Measurements from ENCODE around the genes HBS1L and SLC35D3.

- PRO-cap, 3 experiments, result no peak in any of the 3 experiments
- RRBS, result no CpG with 5 or more reads among the region's 6 CpGs
Measured at GRCh38 chr6:135044649-135045205, 9.9 kb downstream of the HBS1L start.

- PRO-cap, 3 experiments, result peak in 3 of 3 experiments; most common plus-strand start chr6:135054570 (in 3); most common minus-strand start chr6:135054819 (in 3)
- RRBS, result under 1% methylated on average over 5 of the region's 55 CpGs
Measured at GRCh38 chr6:135053986-135055119, at the start of gene HBS1L. TSS of gene HBS1L (minus strand) at chr6:135054822.

GRCh38 chr6:135055120-135055767, 622 bp upstream of the HBS1L start:
- PRO-cap, 3 experiments, result no peak in any of the 3 experiments
- RRBS, result no CpG with 5 or more reads among the region's 20 CpGs

GRCh38 chr6:135110040-135110335, 55.4 kb upstream of the HBS1L start:
- PRO-cap, 3 experiments, result no peak in any of the 3 experiments
- RRBS, result no CpG with 5 or more reads among the region's 3 CpGs

DNA sequence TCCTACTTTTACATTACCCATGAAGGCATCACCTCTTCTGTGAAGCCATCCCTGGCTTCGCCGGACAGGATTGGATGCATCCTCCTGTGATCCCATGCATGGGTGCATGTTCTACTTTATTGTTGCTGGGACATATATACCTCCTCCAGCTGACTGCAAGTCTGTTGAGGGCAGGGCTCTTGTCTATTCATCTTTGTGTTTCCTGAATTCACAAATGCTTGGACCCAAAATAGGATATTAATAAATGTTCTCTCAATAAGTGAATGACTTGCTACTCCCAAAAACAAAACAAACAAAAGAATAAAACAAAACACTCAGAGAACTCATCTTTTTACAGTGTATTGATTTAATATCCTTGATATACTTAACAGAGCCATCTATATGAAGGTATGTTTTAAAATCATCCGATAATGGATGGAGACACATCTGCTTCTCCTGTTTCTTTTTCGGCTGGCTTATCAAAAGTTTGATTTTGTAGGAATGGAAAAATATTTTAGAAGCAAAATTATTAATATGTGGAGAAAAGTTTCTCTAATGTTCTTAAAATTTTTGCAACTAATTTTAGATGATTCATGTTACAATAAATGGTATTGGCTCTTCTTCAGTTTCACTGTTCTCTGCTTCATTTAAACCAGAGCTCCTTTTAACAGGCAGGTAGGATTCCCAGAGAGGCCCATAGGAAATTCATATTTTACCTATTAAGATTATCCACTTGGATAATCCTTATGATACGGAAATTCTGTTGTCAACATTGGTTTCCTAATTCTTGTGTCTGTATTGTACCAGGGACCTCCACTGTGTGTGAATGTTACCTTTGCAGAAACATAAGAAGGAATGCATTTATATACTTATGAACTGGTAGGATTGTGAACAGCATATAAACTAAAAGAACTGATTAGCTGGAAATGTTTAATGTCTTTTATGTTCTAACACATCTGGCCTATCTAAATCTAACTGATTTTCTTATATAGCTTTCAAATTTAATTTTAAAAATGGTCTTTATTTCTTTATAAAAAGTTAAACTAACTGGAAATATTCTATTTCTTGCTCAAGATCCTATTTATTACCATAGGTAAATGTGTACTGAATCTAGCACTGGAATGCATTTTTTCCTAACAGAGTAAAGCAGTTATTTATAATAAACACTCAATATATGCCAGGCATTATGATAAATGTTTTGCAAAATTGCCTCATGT, 5.6 kb downstream of the MYB start:
- PRO-cap, 3 experiments, result no peak in any of the 3 experiments
- RRBS, result no CpG with 5 or more reads among the region's 5 CpGs

- PRO-cap, 3 experiments, result no peak in any of the 3 experiments
- RRBS, result no CpG with 5 or more reads among the region's 2 CpGs
Measured at GRCh38 chr6:135811177-135811560, 40.3 kb upstream of the PDE7B start.

GRCh38 chr6:136069012-136069729, 180.9 kb downstream of the MTFR2 start:
- PRO-cap, 3 experiments, result no peak in any of the 3 experiments
- RRBS, result no CpG with 5 or more reads among the region's 3 CpGs

DNA sequence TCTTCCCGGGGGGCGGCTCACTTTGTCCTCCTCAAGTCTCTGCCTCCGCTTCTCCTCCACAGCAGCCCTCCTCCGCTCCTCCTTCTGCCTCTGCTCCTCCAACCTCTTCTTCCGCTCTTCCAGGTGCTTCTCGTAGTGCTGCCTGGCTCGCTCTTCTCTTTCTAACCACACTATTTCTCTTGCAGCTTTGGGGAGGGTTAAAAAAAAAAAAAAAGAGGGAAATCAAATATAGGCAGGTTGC, 99.6 kb upstream of the BCLAF1 start:
- PRO-cap, 3 experiments, result no peak in any of the 3 experiments
- RRBS, result no CpG with 5 or more reads among the region's 7 CpGs

DNA sequence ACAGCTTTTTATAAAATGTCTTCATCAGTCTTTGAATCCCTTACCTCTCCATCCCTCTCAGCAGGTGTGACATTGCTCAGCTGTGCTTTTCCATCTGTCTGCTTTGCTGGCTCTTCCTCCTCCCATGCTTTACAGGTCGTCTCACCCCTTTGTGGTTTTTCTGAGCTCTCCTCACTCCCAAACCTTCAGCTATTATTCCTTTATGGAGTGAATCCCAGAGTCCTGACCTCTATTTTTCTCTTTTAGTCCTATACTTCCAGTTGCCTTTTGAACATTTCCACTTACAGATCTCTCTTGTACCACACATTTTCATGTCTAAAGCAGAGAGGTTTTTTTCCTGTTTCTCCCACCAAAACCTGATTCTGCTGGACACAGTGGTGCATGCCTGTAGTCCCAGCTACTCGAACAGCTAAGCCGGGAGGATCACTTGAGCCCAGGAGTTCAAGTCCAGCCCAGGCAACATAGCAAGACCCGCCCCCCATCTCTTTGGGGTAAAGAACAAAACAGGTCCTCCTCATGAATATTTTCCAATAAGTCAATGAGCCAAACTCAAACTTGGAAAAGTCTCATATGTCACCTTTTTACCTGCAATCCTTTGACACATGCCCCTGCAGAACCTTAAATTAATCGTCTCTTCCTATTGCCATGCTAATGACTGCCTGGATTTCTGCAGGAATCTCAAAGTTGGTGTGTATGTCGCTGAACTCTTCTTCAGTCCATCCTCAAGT, 5.6 kb downstream of the MAP7 start:
- PRO-cap, 3 experiments, result no peak in any of the 3 experiments
- RRBS, result no CpG with 5 or more reads among the region's 6 CpGs

GRCh38 chr6:136601552-136602407, 51.6 kb upstream of the MAP7 start:
- PRO-cap, 3 experiments, result no peak in any of the 3 experiments
- RRBS, result no CpG with 5 or more reads among the region's 4 CpGs

- PRO-cap, 3 experiments, result no peak in any of the 3 experiments
- RRBS, result no CpG with 5 or more reads among the region's 11 CpGs
Measured at GRCh38 chr6:136720183-136720923, 71.9 kb downstream of the MAP3K5 start.

DNA sequence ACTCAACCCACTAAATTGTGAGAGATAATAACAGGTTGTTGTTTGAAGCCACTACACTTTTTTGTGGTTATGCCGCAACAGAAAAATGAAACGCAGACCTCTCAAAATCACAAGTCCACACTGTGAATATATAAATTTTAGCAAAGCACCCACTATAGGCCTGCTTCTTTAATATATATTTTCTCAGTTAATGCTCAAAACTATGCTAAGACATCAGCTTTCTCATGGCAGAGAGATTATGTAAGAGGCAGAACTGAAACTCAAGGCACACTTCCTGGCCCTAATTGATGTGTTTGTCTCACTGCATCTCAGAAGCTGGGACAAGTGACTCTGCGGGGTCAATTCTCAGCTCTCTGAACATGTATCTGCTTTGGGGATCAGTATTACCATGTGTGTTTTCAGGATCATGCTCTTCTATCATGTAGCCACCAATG, 27.7 kb downstream of the MAP3K5 start:
- PRO-cap, 3 experiments, result no peak in any of the 3 experiments
- RRBS, result no CpG with 5 or more reads among the region's 3 CpGs

- PRO-cap, 3 experiments, result no peak in any of the 3 experiments
- RRBS, result no CpG with 5 or more reads among the region's 9 CpGs
Measured at GRCh38 chr6:136783588-136784306, 8.5 kb downstream of the MAP3K5 start.

DNA sequence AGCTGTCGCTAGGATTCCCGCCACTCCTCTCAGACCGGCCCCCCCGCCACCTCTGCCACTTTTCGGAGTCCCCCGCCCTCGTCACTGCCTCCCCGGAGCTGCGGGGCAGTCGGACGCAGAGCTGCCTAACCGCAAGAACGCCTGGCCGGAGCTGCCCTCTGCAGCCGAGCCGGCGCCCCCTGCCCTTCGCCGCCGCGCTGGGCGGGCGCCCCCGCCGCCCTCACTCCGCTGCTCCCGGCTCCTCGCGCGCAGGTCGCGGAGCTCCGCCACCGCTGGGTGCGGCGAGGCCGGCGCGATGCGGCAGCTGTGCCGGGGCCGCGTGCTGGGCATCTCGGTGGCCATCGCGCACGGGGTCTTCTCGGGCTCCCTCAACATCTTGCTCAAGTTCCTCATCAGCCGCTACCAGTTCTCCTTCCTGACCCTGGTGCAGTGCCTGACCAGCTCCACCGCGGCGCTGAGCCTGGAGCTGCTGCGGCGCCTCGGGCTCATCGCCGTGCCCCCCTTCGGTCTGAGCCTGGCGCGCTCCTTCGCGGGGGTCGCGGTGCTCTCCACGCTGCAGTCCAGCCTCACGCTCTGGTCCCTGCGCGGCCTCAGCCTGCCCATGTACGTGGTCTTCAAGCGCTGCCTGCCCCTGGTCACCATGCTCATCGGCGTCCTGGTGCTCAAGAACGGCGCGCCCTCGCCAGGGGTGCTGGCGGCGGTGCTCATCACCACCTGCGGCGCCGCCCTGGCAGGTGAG, at the start of gene SLC35D3:
Gene SLC35D3 (plus strand): TSS at position 168 of the 739 bp plus-strand sequence.
- PRO-cap, 3 experiments, result no peak in any of the 3 experiments
- RRBS, result 3% methylated on average over 34 of the region's 81 CpGs

- PRO-cap, 3 experiments, result peak in 2 of 3 experiments; most common plus-strand start chr6:136989755 (in 2); most common minus-strand start chr6:136989587 (in 1)
- RRBS, result under 1% methylated on average over 4 of the region's 40 CpGs
Measured at GRCh38 chr6:136989118-136990193, 55.3 kb downstream of the IL20RA start.

- PRO-cap, 3 experiments, result no peak in any of the 3 experiments
- RRBS, result no CpG with 5 or more reads among the region's 4 CpGs
Measured at GRCh38 chr6:137699167-137699694, 167.8 kb upstream of the TNFAIP3 start.

DNA sequence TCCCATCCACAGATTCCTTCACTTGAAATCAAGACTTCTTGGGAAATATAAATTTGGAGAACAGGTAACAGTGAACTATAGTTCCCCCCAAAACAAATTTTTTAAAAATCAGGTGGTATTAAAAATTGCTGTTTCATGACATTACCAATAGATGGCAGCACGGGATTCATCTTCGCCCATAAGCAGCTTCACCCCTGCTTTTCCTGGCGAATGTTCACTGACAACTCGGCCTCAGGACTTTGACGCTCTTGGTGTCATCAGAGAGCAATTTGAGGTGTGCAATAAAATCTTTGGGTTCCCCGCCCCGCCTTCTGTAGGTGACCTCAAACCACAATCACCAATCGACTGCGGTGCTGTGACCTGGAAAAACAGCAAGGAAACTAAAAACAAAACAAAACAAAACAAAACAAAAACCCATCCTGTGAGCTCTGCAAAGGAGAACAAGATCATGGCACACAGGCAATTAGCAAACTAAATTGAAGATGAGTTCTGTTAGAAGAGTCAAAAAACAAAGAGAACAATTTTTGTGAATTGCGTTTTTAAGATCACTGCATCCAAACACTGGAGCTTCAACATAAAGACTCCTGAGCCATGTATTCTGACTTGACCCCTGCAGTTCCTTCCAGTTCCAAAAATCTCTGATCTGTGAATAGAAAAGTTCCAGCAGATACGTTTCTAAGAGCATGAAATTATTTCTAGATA, 159.0 kb upstream of the TNFAIP3 start:
- PRO-cap, 3 experiments, result no peak in any of the 3 experiments
- RRBS, result no CpG with 5 or more reads among the region's 11 CpGs

DNA sequence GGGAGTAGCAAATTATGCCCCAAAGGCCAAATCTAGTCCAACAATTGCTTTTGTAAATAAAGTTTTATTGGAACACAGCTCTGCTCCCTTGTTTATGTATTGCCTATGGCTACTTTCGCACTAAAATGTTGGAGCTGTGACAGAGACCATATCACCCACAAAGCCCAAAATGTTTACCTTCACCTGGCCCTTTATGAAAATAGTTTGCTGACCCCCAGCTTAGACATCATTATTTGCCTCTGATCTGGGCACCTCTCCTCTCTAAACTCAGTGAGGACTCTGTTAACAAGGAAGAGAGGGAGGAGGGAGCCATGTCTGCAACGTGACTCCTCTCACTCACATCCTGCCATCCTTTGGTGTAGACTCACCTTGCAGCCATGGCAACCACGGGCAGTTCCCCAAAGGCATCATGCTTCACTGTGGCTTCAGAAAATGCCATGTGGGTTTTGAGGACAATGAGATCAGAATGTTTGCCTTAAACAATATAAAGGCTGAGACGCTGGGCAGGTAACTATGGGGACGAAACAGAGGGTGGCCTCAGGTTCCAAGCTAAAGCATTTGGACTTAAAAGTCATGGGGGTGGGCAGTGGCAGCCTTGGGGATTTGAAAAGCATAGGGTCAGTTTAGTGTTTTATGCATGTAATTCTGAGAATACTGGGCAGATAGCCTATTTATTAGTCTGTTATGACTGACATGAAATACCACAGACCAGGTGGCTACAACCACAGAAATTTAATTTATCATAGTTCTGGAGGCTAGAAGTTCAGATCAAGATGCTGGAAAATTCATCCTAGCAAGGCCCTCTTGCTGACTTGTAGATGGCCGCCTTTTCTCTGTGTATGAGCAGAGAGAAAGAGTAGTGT, 149.6 kb upstream of the TNFAIP3 start:
- PRO-cap, 3 experiments, result no peak in any of the 3 experiments
- RRBS, result no CpG with 5 or more reads among the region's 6 CpGs

- PRO-cap, 3 experiments, result no peak in any of the 3 experiments
- RRBS, result no CpG with 5 or more reads among the region's 4 CpGs
Measured at GRCh38 chr6:137723019-137723621, 143.9 kb upstream of the TNFAIP3 start.

GRCh38 chr6:137874750-137875011, 7.6 kb downstream of the TNFAIP3 start:
- PRO-cap, 3 experiments, result no peak in any of the 3 experiments
- RRBS, result no CpG with 5 or more reads among the region's 6 CpGs

Measured in breast (tissue), 4 donors.